Retinal pigment epithelial cell (primary cell): ENCODE measurements around a stretch of chr17.

- RRBS = no CpG with 5 or more reads among the region's 27 CpGs
Observed at GRCh38 chr17:73288334-73289491, 23.1 kb downstream of the CDC42EP4 start.

- RRBS = 43% methylated on average over 3 of the region's 15 CpGs
Observed at GRCh38 chr17:73291900-73292525, 19.8 kb downstream of the CDC42EP4 start.

DNA sequence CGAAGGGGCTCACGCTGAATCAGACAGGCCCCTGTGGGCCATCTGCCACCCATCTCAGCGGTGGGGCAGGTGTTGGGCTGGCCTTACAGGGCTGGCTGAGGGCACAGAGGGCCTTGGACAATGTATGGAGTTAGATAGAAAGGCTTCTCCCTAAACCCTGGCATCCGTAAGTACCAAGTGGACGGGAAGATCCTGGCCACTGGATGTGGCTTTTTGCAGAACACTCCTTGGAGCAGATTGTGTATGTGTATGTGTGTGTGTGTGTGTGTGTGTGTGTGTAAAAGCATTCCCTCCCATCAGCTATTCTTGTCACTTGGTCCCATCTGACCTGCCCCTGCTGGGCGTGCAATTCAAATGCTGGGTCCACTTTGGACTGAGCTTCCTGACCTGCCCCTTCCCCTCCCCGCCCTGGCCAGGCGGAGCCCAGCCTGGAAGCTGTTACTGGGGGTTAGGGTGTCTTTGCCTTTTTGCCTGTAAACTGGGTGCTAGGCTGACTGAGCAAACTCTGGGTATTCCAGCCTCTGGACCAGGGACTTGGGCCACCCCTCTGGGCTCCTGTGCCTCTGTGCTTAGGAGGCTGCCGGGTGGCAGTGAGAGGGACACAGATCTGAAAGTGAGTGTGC, 25.1 kb upstream of the CDC42EP4 start:
- RRBS = no CpG with 5 or more reads among the region's 9 CpGs

GRCh38 chr17:74004445-74004809, 199.1 kb upstream of the RPL38 start:
- RRBS = no CpG with 5 or more reads among the region's 7 CpGs

- RRBS = 16% methylated on average over 2 of the region's 32 CpGs
Observed at GRCh38 chr17:74212432-74212887, 911 bp upstream of the TTYH2 start.

- RRBS = no CpG with 5 or more reads among the region's 3 CpGs
Observed at GRCh38 chr17:74256256-74256455, 17.9 kb upstream of the DNAI2 start.

GRCh38 chr17:74408635-74409251, 23.1 kb upstream of the GPRC5C start:
- RRBS = 84% methylated on average over 2 of the region's 7 CpGs

GRCh38 chr17:74429524-74430060, 2.3 kb upstream of the GPRC5C start:
- RRBS = no CpG with 5 or more reads among the region's 11 CpGs

GRCh38 chr17:74521684-74522241, 9.5 kb downstream of the CD300LB start:
- RRBS = no CpG with 5 or more reads among the region's 10 CpGs

GRCh38 chr17:74529750-74530151, 1.5 kb downstream of the CD300LB start:
- RRBS = no CpG with 5 or more reads among the region's 8 CpGs

GRCh38 chr17:74752687-74753384, 4.4 kb downstream of the NHERF1 start:
- RRBS = no CpG with 5 or more reads among the region's 10 CpGs

GRCh38 chr17:74822642-74822981, 37.1 kb downstream of the GRIN2C start:
- RRBS = no CpG with 5 or more reads among the region's 9 CpGs

- RRBS = no CpG with 5 or more reads among the region's 18 CpGs
Observed at GRCh38 chr17:74840892-74841931, 18.5 kb downstream of the GRIN2C start.

DNA sequence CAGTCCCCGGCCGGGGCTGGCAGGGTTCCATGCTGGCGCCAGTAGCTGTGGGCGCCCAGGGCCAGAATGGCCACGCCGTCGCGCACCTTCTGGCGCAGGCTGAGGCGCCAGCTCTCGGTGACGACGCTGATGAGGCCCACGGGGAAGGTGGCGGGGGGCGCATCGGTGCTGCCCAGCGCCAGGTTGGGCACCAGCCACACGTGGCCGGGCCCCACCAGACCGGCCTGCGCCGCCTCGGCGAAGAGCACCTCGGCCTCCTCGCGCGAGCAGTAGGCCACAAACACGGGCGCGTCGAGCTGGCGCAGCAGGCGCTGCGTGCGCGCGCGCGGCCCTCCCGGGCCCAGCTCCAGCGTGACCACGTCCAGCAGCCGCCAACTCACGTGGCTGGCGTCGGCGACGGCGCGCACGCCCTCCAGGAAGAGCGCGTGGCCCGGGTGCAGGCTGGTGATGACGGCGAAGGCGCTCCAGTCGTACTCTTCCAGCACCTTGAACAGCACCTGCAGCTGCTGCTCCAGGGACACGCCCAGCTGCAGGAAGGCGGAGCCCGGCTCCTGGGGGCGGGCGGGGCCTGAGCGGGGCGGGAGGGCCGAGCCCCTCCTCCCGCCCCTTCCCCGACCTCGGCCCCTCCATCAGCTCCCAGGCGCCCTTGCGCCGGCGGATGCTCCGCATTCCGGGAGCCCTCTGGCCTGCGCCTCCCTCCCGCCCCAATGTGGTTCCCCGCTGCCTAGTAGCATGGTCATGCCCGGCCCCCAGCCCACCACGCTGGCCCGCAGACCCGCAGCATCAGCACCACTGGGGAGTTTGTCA, 7.4 kb downstream of the GRIN2C start:
- RRBS = 3% methylated on average over 24 of the region's 84 CpGs

- RRBS = no CpG with 5 or more reads among the region's 2 CpGs
Observed at GRCh38 chr17:74874061-74874556, 1.3 kb upstream of the FDXR start.

GRCh38 chr17:74893120-74893474, 336 bp downstream of the FADS6 start:
- RRBS = no CpG with 5 or more reads among the region's 34 CpGs

GRCh38 chr17:74936361-74936837, 701 bp downstream of the OTOP3 start:
- RRBS = 2% methylated on average over 10 of the region's 25 CpGs

DNA sequence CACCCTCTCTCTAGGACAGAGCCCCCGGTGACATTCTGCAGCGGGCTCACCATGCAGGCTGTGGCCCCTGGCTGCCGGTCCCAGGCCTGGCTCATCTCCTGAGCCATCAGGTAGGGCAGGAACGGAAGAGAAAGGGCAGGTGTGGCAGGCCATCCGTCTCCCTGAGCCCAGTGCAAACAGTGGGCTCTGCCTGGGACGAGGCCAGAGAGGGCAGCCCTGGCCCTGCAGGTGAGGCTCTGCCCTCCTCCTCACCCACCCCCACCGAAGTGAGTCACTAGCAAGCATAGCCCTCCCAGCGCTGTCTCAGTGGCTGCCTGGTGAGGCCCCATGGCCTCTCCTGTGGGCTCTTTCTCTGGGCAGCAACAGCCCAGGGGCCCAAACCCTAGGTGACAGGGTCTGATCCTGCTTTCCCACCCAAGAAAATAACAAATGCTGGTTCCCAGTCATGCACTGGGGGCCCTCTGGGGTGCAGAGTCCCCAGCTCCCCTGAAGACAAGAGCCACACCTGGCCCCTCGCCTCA, 14.6 kb downstream of the OTOP3 start:
- RRBS = 74% methylated on average over 3 of the region's 9 CpGs

GRCh38 chr17:74987746-74988713, 598 bp downstream of the CDR2L start:
- RRBS = 1% methylated on average over 61 of the region's 95 CpGs

DNA sequence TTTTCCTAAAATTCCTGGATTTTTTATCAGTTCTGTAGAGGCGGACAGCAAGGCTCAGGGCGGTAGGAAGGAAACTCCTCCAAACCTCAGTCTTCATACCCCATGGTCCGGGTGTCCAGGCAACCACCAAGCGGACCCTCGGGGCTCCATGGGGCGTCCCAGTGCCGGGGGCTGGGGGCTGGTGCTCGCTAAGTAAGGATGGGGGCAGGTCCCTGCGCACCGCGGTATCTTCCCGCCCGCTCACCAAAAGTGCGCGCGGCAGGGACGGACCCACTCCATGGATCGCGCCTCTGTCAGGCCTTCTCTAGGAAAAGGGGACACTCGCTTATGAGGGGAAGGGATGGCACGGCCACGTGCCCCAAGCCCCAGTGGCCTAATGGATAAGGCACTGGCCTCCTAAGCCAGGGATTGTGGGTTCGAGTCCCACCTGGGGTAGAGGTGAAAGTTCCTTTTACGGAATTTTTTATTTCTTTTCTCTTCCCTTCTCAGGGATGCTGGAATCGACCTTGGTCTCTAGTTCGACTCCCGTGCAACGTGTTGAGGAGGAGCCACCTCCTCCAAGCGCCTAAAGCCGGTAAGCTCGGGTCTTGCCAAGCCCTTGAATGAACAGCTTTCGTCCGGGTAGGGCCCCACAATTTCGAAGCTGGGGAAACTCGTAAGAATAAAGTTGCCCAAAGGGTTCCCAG, 13.1 kb downstream of the ATP5PD start:
- RRBS = 3% methylated on average over 8 of the region's 35 CpGs